Measurements from ENCODE around the genes PRKRA and NUP35.

DNA sequence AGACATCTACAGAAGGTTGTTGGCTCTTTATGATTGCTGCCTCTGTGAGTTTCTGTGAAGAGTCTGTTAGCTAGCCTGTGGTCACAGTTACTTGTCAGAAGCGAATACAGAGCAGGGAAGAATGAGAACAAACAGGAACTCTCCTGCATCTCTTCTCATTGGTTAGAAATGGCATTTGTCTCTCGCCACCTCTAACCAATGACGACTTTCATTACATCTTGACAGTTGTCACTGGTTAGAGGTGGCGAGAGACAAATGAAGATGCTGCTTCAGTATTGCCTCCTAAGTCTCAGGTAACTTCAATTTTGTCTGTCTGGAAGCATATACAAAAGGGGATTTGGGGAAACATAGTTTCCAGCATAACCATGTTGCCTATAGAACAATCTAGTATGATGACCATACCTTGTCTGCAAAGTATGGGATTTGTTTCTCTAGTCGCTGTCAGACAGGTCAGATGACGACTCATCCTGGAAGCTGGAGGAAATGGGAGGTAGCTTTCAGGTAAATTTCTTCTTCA is 3.0 kb upstream of the OSBPL6 start:
- PRO-cap = no peak
- RRBS = no CpG with 5 or more reads among the region's 6 CpGs

GRCh38 chr2:178304203-178304652 is 109.9 kb downstream of the OSBPL6 start:
- PRO-cap = no peak
- RRBS = no CpG with 5 or more reads among the region's 3 CpGs

DNA sequence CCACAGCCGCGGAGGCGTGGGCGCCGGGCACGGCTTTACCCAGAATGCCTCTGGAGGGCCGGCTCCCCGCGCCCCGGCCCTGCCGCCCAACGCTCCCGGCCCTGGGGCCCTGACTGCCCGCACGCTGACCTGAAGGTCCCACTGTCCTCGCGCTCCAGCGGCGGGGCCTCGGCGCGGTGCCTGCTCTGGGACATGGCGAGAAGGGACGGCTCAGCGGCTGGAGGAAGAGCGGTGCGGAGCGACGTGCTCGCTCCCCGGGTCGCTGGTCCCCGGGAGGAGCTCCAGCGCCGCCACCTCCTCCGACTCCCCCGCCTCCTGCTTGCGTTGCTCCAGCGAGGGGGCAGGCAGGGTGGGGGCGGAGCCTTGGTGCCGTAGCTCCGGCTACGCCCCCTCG is at the start of gene PRKRA:
TSS of gene PRKRA (minus strand) at position 339 of the 394 bp plus-strand sequence.
- PRO-cap = bidirectional peak, plus-strand start at position 42 of the sequence, minus-strand start outside the sequence; bidirectional peak, plus-strand start outside the sequence, minus-strand start at position 317 of the sequence
- RRBS = 4% methylated on average over 15 of the region's 44 CpGs

GRCh38 chr2:178484459-178485166 is 4.4 kb downstream of the PLEKHA3 start:
- PRO-cap = no peak
- RRBS = no CpG with 5 or more reads among the region's 6 CpGs

DNA sequence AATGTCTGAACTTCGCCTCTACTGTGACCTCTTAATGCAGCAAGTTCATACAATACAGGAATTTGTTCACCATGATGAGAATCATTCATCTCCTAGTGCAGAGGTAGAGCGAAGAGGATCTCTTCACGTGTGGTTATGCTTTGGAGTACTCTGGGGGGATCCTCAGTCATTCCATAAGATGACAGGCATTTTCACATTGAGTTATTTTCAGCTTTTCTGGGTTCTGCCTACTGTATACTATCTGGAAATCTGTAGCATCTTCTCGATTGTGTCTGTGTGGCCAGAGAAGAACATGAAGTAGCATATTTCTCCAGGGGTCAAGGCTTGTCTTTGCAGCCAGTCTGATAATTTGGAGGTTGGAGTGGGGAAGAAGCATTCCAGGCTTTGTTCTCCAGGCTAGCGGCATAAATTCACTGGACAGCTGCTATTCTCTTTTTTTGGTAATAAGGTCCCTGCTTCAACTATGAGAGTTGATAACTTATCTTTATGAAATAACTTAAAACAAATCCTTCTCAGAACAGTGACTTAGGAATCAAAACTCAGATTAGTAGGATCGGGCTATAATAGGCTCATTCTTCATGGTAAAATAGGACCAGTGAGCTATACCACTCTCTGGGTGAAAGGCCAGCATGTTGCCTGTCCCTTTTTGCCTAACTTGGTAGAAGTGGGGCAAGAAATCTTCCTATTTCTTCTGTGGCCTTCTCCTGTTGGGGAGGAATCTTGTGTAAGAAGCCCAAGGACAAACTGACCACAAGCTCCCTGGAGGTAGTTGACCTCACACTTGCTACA is 13.8 kb downstream of the PLEKHA3 start:
- PRO-cap = no peak
- RRBS = no CpG with 5 or more reads among the region's 6 CpGs

DNA sequence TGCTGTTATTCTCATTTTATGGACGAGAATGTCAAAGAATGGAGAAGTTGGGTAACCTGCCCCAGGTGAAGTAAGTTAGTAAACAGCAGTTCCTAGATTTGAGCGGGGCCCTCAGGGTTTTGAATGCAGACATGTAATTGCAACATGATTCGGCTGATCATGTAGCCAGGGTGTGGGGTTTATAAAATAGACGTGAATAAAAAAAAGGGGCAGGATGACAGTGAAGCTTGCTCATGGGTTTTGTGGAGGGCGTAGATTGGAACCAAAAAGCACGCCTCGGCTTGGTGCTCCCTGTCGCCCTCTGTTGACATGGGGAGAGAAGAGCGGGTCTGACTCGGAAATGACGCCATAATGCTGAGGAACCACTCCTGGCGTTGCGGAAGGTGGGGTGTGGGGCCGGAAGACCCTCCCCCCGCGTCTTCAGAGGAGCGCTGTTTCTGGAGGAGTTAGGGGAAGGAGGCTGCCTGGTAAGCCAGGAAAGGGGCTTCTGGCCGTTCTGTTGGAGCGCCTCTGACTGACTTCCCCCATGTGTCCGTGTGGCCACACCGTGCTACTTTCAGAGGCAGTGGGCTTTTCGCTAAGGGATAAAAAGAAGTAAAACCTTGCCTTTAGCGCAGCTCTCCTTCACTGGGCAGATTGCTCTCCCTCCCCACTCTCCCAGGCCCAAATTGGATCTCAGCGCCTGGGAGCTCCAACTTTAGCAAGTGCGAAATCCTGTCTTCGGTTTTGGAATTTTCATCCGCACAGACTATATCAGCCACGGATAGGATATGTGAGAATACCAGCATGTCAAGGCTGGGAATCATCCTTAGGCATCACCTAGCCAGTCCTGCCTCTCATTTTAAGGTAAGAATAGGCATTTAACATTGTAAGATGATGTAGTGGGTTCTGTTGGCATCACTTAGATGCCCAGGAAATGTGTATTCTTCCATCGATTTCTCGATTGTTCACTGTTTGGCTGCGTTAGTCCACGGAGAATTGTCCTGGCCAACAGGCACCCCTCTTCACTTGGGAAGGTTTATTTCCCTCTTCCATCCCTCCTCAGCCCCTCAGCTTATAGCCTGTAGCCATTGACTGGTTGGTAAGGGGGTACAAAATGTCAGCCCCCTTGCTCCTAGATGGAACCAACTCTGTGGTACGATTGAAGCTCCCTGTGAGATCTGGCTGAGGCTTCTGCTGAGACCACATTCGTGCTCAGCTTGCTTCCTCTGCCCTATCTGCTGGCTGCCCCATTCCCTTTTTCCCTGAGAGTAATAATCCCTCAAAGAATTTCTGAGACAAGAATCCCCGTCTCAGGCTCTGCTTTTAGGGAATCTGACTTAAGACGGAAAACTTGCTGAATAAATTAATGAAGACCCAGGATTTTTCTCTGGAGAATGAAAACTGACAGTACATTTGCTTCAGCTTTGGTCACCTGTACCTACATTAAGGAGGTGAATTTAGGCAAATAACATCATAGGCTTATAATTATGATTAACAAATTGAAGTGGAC is 43.1 kb downstream of the PLEKHA3 start:
- PRO-cap = bidirectional peak, plus-strand start at position 423 of the sequence, minus-strand start at position 258 of the sequence
- RRBS = no CpG with 5 or more reads among the region's 36 CpGs

- PRO-cap = no peak
- RRBS = no CpG with 5 or more reads among the region's 5 CpGs
Measured at GRCh38 chr2:178559422-178559781, 79.1 kb downstream of the PLEKHA3 start.

DNA sequence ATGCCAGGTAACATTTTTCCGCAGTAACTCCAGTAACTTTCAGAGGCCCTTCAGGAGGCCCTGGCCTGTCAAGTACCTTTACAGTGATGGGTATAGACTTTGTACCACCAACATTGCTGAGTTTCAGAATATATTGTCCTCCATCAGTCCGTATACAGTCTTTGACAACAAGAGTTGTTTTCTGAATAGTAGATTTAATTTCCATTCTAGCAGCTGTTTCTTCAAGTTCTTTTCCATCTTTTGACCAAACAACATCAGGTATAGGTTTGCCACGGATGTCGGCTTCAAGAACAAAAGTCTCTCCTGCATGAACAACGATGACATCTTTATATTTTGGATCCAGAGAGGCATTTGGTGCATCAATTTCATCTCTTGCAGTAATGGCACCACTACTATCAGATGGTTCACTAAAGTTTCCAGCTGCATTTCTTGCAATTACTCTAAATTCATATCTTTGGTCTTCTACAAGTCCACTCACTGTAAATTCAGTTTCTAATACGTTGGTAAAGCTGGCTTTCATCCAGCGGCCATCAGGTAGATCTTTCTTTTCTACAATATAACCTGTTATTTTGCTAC is 83.8 kb downstream of the PLEKHA3 start:
- PRO-cap = no peak
- RRBS = no CpG with 5 or more reads among the region's 7 CpGs

DNA sequence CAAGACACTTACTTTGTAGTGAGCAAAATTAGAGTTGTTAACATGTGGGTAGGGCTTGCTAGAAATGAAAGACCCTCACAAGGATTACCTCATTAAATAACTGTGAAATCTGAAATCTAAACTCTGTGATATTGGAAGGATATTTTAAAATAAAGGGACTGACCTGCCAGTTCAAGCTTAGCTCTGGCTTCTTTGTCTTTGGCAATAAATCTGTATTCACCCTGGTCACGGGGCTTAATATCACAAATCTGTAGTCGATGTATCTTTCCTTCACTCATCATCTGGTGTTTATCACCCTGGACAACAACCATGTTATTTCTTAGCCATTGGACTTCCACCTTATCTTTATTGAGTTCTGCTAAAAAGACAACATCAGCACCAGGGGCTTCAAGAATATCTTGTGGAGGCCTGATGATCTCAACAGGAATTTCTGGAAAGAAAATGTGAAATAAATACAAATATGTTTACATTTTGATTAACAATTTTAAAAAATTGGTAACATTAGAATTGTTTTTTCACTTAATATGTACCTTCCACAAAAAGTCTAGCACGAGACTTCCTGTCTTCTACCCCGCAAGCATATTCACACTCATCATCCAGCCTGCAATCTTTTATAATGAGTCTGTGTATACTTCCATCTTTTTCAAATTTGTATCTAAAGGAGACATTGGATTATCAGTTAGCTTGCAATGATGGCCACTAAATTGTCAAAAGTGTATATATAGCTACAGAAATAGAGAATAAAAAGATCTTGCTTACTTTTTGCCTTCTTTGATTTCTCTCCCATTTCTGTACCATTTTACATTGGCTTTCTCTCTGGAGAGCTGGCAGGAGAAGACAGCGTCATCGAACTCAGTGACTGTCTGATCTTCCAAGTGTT is 139.4 kb downstream of the PLEKHA3 start:
- PRO-cap = no peak
- RRBS = no CpG with 5 or more reads among the region's 6 CpGs

DNA sequence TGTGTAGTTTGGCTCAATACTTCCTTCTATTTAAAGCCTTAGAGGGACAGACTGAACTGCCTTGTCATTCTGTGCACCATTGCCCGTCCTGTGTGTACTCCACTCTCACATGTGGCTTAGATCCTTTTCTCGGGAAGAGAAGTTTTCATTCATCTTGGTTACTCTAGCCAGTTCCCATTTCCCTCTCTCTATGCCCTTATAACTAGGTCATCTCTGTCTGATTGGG is 84.9 kb upstream of the TTN start:
- PRO-cap = no peak
- RRBS = no CpG with 5 or more reads among the region's 2 CpGs

DNA sequence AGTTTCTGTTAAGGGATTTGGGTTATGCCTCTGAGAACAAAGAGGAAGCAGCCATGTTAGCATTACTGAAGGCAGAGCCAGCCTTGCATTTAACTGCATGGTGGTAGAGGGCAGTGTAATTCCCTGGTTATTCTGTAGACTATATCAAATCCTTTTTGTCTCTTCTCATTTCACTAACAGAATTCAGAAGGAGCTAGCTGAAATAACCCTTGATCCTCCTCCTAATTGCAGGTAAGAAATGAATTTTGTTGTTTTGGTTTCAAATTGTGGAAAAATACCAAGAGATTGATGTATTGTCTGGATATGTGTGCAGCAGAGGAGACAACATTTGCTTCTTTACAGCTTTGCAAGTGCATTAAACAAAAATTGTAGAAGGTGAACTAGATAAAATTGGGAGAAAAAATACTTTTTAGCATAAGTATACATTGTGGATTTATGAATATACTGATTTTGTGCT is 3.5 kb downstream of the UBE2E3 start:
- PRO-cap = no peak

- PRO-cap = no peak
- RRBS = no CpG with 5 or more reads among the region's 5 CpGs
Measured at GRCh38 chr2:181054363-181055333, 74.2 kb downstream of the UBE2E3 start.

GRCh38 chr2:181145984-181146508 is 165.6 kb downstream of the UBE2E3 start:
- PRO-cap = no peak
- RRBS = no CpG with 5 or more reads among the region's 4 CpGs

DNA sequence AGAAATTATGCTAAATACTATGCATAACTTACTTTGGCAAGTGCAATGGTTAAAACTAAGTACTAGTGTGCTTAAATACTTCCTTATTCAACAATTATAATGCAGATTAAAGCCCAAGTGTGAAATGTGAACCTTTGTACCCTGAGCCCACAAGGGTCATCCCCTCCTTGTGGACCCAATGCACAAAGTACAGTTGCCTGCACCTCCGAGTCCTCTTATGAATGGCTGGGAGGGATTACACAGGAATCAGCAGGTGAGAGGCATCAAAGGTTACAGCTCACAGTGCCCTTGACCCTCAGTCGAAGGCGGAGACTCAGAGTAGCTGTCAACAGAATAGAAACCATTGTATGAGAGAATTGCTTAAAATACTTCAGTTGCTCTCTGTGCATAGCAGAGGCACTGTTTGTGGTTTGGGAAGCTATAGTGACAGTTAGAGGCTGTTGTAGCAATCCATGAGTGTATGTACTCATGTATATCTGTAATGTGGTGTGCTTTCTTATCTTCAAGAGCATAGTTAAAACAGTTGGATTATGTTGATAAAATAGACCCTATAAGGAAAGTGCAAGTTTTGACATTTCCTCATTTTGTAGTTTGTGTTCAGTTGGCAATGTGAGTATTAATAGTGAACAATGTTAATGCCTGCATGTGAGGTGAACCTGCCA is 151.6 kb upstream of the ITGA4 start:
- PRO-cap = no peak
- RRBS = no CpG with 5 or more reads among the region's 3 CpGs

- PRO-cap = no peak
- RRBS = no CpG with 5 or more reads among the region's 2 CpGs
Measured at GRCh38 chr2:181461996-181462465, 4.8 kb downstream of the ITGA4 start.

DNA sequence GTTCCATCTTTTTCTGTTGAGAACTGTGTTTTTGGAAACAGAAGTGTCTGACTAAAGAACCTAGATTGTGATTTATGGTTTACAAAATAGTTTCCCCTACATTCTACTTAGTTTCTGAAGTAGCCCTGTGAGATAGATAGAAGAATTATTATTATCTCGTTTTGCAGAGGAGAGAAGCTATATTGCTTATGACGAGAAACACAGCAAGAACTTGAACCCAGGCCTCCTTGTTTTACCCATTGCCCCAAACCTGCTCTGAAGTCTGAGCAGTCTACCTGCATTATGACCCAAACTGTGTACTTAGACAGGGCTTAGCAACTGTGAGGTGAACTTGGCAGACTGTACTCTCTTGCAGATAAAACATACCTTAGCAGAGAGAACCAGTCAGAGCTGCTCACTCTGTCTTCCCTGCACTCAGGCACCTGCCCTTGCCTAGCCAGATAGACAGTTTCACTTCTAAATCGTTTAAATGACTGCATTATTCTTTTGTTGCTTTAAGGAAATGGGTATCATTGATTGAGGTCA is 20.2 kb downstream of the ITPRID2 start:
- PRO-cap = no peak
- RRBS = no CpG with 5 or more reads among the region's 3 CpGs

DNA sequence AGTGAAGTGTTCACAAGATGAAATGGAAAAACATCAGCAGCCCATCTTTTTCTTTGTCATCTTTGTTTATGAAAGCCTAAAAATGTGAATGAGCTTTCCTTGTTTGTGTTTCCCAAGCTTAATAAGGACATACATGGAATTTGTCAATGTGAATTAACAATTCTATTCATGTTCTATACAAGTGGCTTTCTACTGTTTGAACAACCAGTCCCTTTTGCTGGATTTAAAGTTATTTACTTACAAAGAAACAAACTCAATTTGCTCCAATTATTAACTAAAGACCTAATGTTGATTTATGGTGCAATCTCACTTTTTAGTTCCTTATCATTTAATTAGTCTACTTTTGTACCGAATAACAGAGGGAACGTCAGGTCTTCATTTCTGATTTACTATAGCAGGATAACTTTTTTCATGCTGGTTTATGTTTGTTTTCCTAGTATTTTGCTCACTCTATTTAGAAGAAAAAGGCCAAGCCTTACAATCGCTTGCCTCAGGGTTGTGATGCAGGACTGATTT is 41.9 kb upstream of the PPP1R1C start:
- PRO-cap = no peak
- RRBS = no CpG with 5 or more reads among the region's 3 CpGs

GRCh38 chr2:182716715-182717241 is 721 bp downstream of the DNAJC10 start:
- PRO-cap = no peak
- RRBS = no CpG with 5 or more reads among the region's 13 CpGs

DNA sequence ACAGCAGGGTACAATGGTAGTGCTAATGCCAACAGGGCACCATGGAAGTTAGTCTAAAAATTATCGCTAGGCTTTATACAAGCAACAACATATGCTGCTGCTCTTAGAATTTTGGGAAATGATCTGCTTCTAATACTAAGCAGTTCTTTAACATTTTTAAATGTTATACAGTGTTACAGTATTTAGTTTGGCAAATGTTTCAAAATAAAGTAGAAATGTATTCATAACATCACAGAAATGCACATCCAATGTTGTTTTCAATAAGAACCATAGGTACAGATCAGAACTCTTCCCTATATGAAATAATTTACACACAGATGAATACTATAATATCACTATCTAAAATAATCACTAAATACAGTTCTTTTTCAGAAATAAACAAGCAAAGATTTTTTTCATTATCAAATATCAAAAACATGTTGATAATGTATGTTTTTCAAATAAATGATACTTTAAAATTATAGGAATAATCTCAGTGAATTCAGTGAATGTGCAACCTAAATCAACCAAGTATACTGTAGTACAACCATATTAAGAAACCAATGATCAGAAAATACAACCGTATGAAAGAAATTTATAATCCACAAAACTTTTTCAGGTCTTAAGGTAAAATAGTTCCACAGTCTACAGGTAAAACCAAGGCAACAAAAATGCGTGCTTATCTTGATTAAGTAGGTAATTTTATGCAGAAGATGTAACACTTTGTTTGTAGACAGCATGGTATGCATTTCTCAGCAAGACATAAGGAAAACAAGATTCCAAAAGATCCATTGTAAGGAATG is 58.8 kb upstream of the FRZB start:
- PRO-cap = no peak
- RRBS = no CpG with 5 or more reads among the region's 3 CpGs

DNA sequence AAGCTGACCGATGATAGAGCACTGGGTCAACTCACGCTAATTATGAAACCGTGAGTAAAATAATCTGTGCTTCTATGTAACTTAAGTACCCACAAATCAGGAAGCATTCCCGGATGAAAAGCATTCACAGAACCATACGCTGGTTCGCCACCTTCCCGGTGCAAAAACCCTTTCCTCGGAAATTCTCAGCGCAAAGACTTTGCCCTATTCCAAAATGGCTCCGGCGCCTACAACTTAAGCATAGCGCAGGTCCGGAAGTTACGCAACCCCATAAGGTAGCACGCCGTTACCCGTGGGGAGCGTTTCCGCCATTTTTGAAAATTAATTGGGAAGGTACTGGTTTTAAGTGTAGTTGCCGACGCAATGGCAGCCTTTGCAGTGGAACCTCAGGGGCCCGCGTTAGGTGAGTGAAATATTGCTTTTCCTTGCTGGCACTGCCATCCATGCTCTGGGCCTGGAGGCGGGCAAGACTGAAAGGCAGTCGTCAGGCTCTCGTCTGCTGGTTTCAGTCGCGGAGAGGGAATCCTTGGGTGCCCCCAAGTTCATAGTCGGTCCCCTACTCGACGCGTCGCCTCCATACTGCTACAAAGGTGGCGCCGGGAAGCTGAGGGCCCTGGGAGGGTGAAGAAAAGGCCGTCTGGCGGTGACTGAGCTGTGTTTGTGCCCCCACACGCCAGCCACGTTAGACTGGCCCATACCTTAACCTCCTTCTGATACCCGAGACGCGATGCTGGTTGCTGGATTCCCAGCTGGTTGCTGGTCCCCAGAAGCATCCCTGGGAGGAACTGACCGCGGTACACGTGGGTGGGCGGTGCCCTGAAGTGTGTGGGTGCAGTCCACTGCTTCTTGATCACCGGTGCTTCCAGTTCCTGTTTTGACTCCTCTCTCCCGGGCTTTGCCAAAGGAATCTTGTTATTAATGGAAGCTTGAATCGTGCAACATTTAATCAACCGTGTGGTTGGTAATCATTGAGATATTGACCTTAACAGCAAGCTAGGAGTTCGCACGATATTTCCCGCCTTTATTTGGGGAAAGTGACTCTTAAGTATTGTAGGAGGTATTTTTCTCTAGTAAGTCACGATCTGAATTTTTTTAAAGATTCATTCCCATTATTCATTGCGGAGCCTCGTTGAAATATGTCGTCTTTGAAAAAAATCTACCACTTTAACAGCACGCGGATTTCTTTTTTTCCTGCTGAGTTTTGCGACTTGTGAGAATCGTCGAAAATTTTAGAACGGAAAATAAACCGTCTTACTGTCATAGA is at the start of gene NUP35:
TSS of gene NUP35 (plus strand) at position 349 of the 1,264 bp plus-strand sequence.
- PRO-cap = bidirectional peak, plus-strand start at position 349 of the sequence, minus-strand start at position 161 of the sequence; bidirectional peak, plus-strand start at position 816 of the sequence, minus-strand start at position 712 of the sequence
- RRBS = 7% methylated on average over 2 of the region's 64 CpGs